Renal cortical epithelial cell (primary cell): ENCODE data around the genes TMEM14A and GCM1.

GRCh38 chr6:52333625-52334254 lies 28.2 kb upstream of the PAQR8 start:
- RRBS = no CpG with 5 or more reads among the region's 3 CpGs

DNA sequence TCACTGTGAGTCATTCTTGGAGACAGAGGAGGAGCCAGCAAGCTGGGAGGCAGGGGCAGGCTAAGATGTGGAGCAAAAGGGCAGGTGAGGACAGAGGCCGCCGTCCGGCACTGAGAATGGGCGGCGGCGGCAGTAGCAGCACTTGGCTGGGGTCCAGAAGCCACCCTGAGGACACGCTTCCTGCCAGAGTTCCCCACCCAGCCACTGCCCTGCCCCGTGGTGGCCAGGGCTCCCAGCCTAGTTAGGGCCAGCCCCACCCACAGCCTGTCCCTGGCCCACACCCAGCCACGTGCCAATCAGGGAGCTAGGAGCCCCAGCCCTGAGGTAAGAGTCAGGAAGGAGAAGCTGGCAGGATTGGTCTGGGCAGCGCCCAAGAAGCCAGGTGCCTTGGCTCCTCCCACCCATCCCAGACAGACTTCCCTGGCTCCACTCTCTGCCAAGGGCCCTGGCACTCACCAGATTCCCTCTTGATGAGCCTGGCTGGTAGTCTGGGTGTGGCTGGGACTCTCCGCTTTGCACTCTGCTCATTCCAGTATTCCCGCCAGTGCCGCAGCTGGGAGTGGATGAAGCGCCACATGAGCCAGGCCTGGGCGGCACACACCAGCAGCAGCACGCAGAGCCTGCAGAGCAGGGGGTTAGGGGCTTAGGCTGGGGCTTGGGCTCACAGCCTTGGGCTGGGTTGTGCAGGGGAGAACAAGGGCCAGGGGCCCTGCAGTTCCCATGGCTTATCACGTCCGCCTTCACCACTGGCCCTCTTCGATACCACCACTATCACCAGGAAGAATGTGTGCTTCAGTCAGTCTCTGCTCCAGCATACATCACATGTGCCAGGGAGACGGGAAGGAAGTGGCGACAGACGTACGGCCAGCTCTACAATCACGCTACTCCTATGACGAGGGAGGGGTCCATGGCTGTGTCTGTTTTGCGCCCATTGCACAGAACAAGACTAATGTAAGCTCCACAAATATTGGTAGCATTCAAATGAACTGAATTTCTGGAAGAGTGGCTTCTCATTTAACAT lies 72.4 kb downstream of the TRAM2 start:
- RRBS = no CpG with 5 or more reads among the region's 26 CpGs

- RRBS = no CpG with 5 or more reads among the region's 16 CpGs
Measured at GRCh38 chr6:52575185-52575998, 1.5 kb downstream of the TRAM2 start.

DNA sequence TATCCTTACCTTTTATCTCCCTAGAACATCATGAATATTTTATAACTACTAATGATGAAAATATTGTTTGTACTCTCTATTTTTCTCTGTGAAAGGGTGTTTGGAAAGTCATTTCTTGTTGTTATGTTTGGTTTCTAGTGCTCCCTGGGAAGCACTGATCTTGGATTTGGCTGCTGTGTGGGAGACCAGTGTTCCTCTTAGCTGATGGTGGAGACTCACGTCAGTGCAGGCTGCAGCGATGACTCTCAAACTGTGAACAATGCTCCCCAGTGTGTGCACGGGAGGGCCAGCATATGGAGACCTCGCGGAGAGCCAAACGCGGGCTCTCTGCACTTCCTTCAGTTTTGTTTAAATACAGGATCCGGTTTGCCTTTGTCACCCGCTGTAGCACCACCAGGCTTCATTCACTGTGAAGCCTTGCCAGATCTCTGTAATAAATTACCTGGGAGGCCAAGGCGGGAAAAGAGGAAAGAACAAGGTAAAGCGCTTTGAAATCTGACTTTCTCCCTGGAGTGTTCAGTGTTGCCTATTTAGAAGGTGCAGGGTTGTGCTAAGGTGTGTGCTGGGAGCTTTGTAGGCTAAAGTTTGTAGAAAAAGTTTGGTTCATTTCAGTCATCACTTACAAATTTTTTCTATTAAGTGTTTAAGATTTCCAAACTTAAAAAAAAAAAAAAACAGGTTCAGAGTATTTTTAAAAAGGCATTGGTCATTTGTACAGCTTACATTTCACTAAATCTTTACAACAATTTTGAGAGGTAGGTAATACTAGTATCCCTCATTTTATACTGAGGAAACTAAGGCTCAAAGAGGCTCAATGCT lies 30.7 kb upstream of the TMEM14A start:
- RRBS = no CpG with 5 or more reads among the region's 11 CpGs

DNA sequence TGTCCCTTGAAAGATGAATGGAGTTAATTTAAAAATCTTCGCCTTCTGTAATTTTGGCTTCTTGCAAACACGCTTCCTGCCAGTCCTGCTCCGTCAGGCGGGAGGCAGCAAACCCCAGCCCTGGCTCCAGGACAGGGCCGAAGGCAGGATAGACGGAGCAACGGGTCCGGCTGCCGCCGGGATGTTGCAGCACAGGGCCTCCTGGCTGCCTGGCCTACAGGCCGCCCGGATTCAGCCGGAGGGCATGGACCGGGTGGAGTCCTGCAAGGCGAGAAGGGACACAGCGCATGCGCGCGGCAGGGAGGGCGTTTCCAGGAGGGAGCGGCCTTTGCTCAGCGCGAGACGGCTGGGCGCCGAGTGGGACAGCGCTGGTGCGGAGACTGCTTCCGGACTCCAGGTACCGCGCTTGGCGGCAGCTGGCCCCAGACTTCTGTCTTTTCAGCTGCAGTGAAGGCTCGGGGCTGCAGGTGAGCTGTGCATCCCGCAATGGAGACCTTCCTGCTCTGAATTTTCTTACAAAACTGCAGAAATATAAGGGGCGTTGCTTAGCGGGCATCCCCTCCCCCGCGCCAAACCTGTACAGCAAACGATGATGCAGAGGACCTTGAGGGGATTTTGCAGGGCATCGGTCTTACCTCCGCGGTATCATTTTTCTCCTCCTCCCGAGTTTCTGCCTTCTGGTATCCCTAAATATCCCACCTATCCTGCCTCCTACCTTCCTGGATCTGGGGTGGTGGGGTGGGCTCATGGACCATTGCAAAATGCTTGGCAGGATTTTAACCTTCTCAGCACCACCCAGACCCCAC lies at the start of gene TMEM14A:
Gene TMEM14A, plus strand, starts transcription at position 335 of the 806 bp plus-strand sequence.
- RRBS = 4% methylated on average over 3 of the region's 43 CpGs

- RRBS = no CpG with 5 or more reads among the region's 2 CpGs
Measured at GRCh38 chr6:52723901-52724520, 39.3 kb downstream of the GSTA2 start.

DNA sequence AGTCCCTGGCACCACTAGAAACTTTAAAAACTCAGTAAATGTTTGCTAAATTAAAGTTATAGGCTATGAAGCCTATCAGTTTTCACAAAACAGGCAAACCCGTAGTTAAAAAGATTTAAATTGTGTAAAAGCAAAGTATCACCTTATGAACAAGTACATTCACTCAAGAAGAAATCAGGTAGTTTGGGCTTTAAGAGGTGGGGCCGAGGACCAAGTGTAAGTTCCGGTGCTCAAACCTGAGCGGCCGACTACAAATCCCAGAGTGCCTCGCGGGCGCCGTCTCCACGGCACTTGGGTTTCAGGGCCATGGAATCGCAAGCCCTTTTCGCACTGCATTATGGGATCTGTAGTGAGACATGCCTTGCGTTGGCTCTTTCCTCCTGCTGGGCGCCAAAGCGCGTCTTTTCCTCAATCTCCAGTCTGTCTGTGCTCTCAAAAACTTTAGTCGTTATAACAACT lies 590 bp upstream of the FBXO9 start:
- RRBS = no CpG with 5 or more reads among the region's 17 CpGs

- RRBS = no CpG with 5 or more reads among the region's 6 CpGs
Measured at GRCh38 chr6:53148596-53149067, at the start of gene GCM1. TSS of gene GCM1 (minus strand) at chr6:53148841.

GRCh38 chr6:53219066-53219604 lies 70.5 kb upstream of the GCM1 start:
- RRBS = 93% methylated on average over 3 of the region's 7 CpGs

DNA sequence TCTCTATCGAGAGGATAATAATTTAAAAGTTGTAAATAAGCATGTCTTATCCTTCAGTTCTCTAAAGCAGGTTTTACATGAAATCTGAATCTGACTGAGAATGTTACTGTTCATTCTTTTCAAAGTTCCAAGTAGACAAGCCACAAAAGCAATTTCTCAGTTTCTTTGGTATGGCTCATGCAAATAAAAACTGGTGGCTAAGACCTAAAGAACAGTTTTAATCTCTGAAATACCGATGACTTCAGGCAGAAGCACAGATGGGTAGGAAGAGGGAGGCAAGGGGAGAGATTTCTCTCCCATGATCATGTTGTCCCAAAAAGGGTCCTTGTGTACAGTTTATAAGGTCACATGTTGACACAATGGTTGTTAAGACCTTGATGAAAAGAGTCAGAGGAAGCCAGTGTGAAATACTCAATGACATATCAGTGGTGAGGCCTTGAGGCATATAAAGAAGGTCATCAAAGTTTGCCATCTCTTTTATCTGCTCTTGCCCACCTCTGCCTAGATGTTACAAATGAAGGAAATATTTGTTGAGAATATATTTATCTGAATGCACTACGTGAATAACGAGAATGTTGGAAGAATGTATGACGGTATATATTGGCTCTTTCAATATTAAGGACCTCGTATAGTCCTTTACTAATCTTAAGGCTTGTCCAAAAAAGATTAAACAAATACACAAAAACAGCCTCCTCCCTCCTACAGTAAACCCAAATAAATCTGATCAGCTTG lies 87.8 kb upstream of the GCM1 start:
- RRBS = no CpG with 5 or more reads among the region's 6 CpGs

GRCh38 chr6:53268155-53269176 lies 80.3 kb downstream of the ELOVL5 start:
- RRBS = no CpG with 5 or more reads among the region's 11 CpGs

GRCh38 chr6:53274707-53275387 lies 73.9 kb downstream of the ELOVL5 start:
- RRBS = no CpG with 5 or more reads among the region's 11 CpGs

GRCh38 chr6:53320777-53321414 lies 27.9 kb downstream of the ELOVL5 start:
- RRBS = no CpG with 5 or more reads among the region's 8 CpGs

DNA sequence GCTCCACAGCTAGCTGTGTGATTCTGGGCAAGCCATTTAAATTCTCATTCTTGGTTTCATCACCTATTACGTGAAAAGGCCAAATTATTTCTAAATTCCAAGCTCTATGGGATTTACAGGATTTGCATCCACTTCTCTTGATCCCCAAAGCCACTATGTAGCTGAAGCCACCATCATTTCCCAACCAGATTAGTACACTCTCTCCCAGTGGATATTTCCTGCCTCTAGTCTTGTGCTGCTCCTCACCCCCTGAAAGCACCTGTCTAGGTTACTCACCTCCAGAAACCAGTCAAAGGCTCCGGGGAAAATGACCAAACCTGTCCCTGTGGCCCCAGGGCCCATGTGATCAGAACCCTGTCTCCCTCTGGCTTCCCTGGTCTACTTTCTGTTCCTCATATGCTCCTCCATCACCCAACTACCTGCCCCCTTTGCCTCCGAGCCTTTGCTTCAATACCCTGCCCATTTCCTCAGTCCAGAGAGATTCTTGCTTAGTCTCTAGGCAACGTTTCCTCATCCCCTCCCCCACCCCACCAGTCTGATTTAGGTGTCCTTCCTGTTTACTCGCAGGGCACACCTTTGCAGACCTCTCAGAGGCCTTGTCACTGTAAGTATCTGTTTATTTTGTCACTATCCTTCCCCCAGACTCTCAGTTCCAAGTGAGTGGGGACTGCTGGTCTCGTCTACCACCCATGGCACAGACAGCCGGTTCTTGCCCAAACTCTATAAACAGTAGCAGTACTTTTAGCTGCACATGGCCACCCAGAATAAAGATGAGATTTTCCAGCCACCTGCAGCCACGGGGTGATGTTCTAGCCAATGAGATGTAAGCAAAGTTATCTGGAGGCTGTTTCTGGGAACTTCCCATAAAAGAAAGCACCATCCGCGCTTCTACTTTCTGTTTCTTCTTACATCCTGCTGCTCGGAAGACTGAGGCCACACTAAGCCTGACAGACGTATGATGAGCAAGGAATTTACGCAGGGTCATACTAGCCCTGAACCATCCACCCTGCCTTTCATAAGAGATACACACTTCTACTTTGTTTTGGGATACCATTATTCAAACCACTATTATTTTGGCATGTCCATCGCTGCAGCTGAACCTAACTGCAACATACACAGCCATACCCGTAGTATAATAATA lies 13.4 kb downstream of the ELOVL5 start:
- RRBS = no CpG with 5 or more reads among the region's 15 CpGs

- RRBS = no CpG with 5 or more reads among the region's 15 CpGs
Measured at GRCh38 chr6:53347130-53347736, 1.5 kb downstream of the ELOVL5 start.

- RRBS = no CpG with 5 or more reads among the region's 3 CpGs
Measured at GRCh38 chr6:53464731-53465054, 80.2 kb downstream of the GCLC start.

- RRBS = no CpG with 5 or more reads among the region's 9 CpGs
Measured at GRCh38 chr6:53514542-53515753, 30.0 kb downstream of the GCLC start.

DNA sequence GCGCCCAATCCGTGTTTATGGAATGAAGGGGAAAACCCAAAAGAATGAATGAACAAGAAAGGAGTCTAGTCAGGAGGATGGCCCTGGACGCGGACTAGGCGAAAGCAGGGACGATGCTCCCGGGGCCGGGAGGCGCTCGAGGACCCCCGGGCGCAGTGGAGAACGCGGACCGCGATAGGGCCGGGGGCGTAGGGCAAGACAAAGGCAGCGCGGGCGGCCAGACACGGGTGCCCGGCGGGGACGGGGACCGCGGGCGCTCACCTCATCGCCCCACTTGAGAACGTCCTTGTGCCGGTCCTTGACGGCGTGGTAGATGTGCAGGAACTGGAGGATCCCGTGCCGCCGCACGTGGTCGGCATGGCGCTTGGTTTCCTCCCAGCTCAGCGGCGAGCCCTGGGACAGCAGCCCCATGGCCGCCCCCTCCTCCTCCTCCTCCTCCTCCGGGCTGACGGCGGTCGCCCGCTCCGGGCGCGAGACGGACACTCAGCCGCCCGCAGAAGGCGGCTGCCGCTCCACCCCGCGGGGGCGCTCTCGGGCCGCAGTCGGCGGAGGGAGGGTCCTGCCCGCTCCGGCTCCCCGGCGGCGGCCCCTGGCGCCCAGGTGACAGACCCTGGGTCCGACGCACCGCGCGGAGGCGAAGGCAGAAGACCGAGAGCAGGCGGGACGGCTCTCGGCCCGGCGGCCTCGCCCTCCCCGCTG lies 517 bp downstream of the GCLC start:
- RRBS = under 1% methylated on average over 25 of the region's 82 CpGs

GRCh38 chr6:53547365-53547663 lies 2.4 kb upstream of the GCLC start:
- RRBS = no CpG with 5 or more reads among the region's 9 CpGs

DNA sequence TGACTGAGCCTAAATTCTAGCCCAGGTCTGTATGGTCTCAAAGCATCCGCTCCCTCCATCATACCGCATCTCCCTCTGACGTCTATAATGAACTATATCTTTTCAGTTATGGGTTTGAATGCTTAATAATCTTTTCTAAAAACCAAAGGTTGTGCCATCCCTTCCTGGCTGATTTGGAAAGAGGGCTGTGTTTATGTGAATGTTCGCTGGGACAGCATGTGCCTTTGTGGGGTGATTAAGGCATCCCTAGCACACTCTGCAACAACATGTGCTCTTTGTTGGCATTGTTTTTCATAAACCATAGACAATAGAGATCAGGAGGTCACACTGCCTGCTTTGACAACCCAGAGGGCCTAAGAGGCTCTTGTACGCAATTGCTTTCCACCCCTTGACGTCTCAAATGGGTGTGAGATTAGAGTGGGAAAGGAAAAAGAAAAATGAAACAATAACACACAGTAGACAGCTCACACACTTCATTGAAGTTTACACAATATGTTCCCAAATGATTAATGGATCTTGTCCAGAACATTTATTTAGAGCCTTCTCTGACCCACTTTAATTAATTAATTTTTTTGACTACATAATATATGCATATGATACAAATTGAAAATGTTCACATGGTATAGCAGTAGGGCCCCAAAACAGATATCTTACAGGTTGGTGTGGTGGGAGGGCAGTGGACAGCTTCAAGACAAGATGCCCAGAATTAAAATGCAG lies 116.1 kb downstream of the LRRC1 start:
- RRBS = no CpG with 5 or more reads among the region's 6 CpGs